A673 (cell line): ENCODE data around the genes AGK, TAS2R5 and MGAM2.

- PRO-cap: no peak
Observed at GRCh38 chr7:140812005-140812567, 112.6 kb downstream of the BRAF start.

DNA sequence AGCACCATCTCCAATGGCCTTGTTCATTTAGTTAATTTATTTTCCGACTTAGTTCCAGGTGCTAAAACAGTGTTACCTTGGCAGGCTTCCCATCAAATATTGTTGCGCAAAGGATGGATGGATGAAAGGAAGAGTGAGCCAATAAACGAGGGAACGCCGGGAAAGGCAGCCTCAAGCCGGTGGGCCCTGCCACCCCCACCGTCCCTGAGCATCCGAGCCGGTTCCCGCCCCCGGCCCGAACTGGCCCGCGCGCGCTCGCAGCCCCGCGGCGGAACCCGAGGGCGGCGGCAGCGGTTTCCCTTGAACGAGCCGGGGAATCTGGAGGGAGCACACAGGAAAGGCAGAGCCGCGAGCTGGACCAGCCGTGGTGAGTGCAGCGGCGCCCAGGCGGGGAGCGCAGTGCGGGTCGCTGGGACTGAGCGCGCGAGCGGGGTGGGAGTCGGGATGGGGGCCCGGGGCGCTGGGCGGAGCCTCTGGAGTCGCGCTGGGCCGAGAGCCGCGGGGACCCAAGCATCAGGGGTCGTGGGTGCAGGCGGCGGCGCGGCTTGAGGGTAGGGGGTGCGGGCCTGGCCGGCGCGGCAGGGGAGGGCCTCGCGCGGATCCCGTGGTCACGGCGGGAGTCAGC lies at the start of gene AGK:
Gene AGK, plus strand, starts transcription at position 343 of the 625 bp plus-strand sequence.
- PRO-cap: bidirectional peak, plus-strand start at position 343 of the sequence, minus-strand start at position 242 of the sequence

- PRO-cap: no peak
Observed at GRCh38 chr7:141654334-141655095, 47.5 kb downstream of the DENND11 start.

DNA sequence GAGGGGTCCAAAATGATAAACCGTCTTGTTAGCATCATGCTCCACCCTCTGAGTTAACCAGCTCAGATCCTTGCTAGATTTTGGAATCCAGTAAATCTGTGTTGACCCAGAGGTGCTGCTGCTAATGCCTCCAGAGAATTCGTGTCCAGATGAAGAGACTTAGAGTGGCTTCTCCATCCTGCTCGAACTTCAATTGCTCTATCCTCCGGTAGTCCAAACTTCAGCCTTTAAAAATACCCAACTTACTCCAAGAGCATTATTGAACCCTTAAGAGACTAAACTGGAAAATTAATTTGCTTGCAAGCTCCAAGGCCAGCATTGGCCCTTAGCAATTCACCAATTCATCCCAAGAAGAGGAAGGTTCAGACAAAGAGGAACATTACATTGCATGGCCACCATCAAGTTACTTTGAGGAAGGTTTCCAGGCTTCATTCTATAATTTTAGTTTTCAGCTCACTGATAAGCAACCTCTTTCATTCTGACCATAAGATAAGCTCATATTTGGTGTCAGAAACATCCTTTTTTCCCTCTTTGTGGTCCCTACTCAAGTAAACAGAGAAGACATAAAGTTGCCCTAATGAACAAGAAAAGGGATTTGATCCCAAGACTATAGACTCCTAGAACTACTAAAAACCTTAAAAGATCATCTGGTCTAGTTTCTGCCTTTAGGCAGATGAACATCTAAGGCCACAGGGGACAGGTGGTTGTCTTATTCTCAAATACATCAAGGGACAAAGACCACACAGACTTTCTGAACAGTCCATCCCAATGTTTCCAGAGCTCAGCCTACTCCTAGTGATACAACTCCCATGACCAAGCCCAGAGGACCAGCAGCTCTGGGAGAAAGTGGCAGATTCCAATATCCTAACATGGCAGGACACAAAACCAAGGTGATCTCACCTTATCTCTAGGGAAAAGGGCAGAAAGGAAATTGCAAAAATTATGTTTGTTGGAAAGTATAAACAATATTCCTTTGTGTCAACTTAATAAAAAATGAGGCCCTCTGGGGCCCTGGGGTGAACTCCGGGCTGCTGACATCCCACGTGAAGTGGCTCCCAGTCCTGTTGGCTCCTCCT lies 40.0 kb downstream of the DENND11 start:
- PRO-cap: no peak

GRCh38 chr7:141685284-141685971 lies 16.5 kb downstream of the DENND11 start:
- PRO-cap: no peak

- PRO-cap: no peak
Observed at GRCh38 chr7:141789950-141790506, at the start of gene TAS2R5. TAS2R5 (plus strand) TSS chr7:141790217.

GRCh38 chr7:142111427-142111858 lies at the start of gene MGAM2:
MGAM2 (plus strand) TSS chr7:142111718.
- PRO-cap: no peak

GRCh38 chr7:142391712-142392023 lies 133.8 kb upstream of the PRSS58 start:
- PRO-cap: no peak

DNA sequence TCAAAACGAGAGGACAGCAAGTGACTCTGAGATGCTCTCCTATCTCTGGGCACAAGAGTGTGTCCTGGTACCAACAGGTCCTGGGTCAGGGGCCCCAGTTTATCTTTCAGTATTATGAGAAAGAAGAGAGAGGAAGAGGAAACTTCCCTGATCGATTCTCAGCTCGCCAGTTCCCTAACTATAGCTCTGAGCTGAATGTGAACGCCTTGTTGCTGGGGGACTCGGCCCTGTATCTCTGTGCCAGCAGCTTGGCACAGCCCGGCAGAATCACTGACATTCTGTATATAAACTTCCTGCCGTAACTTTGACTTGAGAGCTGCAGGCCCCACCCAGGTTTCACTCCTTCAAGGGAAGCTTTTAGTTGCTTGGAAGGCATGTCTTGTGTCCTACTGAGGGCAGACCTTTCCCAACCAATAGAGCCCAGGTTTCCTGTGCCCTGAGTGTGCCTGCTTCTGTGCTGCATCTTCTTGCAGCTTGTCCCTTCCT lies 225.0 kb upstream of the PRSS58 start:
- PRO-cap: no peak

- PRO-cap: no peak
Observed at GRCh38 chr7:142535202-142535918, 213.9 kb upstream of the PRSS1 start.

DNA sequence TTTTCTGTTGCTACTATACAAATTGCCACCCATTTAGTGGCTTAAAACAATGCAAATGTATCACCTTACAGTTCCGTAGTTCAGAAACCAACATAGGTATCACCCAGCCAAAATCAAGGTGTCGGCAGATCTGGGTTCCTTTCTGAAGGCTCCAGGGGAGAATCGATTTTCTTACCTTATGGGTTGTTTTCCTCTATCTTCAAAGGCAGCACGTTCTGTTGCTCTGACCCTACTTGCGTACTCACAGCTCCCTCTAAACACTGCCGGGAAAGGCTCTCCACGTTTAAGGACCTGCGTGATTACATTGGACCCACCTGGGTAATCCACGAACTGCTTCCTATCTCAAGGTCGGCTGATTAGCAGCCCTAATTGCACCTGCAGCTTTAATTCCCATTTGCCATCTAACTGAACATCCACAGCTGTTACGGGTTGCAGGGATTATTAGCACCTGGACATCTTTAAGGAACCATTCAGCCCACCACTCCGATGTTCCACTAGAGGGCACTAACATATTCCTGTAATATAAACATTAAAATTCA lies 37.2 kb upstream of the PRSS1 start:
- PRO-cap: no peak

DNA sequence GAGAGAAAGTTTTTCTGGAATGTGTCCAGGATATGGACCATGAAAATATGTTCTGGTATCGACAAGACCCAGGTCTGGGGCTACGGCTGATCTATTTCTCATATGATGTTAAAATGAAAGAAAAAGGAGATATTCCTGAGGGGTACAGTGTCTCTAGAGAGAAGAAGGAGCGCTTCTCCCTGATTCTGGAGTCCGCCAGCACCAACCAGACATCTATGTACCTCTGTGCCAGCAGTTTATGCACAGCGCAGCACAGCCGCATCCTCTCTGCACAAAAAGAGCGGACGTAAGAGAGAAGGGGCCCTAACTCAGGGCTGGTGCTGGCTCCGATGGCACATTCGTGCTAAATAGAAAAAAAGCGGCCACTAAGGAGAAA lies 28.4 kb upstream of the PRSS1 start:
- PRO-cap: no peak

- PRO-cap: no peak
Observed at GRCh38 chr7:142799463-142800113, 28.8 kb downstream of the PRSS2 start.

DNA sequence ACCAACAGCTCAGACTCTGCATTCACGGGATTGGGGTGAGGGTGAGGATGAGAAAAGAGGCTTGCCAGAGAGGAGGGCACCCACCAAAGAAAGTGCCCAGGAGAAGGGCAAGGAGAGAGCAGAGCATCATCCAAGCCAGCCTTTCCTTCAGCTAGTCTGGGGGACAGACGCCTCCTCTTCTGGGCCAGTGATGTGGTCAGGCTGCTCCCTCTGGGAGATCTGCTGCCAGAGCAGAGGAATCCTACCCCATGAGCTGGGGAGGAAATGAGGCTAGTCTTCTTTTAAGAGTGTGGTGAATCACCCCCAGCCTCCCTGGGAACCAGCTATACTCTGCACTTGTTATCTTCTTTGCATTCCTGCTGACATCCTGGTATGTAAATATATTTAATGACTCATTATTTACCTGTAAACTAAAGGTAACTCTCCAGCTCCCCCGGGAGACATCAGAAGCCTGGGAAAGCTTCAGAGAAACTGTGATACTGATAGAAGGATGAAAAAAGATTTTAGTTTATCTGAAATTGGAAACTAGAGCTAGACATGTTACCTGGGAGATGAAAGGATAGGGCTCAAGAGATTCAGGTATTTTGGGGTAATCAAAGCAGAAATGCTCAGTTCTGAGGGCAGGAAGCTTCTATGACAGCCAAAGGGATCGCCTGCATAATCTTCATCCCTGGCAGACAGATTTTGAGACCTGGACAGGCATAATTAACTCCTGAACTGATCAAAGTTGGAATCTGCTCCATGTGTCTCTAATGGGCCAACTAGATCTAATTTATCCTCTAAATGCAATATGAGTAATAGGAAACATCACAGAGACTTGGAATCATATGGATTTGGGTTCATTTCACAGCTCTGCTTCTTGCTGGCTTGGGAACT lies 41.5 kb upstream of the EPHB6 start:
- PRO-cap: no peak

DNA sequence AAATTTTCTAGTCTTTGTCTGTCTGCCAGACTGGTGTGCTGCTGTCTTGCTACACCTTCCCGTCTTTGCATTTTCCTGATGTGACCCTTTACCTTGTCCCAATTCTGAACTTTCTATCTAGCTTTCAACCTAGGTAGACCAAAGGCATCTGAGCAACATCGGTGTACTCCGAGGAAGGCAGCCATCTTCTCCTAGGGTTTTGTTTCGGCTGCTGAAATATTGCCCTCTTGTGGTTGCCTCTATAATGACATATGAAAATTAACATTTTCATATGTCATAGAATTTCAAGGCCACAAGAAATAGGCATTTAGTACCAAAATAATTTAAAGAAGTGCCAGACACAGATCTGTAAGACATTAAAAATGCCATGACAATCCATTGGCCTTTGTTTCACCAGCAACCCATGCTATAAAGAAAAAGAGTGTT lies 23.5 kb downstream of the OR9A2 start:
- PRO-cap: no peak

- PRO-cap: no peak
Observed at GRCh38 chr7:143205836-143206500, 15.9 kb upstream of the TAS2R40 start.

- PRO-cap: no peak
Observed at GRCh38 chr7:143259606-143260085, 3.6 kb upstream of the GSTK1 start.

- PRO-cap: no peak
Observed at GRCh38 chr7:143289549-143289840, 1.3 kb downstream of the CASP2 start.

DNA sequence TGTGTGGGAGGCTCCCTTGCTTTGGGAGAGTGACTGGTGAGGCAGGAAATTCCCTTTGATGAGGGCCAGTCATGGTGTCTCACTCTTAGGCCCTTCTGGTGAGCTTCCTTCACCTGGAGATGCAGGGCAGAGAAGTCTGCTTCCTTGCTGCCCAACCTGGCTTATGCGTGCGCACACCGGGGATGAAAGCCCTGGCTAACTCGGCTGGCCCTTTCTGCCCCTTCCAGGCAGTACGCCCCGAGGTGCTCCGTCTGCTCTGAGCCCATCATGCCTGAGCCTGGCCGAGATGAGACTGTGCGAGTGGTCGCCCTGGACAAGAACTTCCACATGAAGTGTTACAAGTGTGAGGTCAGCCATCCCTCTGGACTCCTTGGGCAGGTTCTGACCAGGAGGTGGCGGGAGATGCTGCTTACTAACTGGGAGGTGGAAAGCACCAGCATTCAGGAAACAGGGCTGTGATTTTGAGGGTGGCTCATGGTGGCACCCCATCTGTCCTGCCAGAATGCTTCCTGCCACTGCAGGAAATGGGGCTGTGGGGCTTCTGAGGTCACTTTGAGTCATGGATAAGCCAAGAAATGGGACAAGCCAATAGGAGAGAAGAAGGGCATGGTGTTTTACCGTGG lies 8.6 kb downstream of the ZYX start:
- PRO-cap: no peak

- PRO-cap: no peak
Observed at GRCh38 chr7:143410421-143411138, 1.9 kb upstream of the EPHA1 start.